ENCODE data around the gene ZNF397.

DNA sequence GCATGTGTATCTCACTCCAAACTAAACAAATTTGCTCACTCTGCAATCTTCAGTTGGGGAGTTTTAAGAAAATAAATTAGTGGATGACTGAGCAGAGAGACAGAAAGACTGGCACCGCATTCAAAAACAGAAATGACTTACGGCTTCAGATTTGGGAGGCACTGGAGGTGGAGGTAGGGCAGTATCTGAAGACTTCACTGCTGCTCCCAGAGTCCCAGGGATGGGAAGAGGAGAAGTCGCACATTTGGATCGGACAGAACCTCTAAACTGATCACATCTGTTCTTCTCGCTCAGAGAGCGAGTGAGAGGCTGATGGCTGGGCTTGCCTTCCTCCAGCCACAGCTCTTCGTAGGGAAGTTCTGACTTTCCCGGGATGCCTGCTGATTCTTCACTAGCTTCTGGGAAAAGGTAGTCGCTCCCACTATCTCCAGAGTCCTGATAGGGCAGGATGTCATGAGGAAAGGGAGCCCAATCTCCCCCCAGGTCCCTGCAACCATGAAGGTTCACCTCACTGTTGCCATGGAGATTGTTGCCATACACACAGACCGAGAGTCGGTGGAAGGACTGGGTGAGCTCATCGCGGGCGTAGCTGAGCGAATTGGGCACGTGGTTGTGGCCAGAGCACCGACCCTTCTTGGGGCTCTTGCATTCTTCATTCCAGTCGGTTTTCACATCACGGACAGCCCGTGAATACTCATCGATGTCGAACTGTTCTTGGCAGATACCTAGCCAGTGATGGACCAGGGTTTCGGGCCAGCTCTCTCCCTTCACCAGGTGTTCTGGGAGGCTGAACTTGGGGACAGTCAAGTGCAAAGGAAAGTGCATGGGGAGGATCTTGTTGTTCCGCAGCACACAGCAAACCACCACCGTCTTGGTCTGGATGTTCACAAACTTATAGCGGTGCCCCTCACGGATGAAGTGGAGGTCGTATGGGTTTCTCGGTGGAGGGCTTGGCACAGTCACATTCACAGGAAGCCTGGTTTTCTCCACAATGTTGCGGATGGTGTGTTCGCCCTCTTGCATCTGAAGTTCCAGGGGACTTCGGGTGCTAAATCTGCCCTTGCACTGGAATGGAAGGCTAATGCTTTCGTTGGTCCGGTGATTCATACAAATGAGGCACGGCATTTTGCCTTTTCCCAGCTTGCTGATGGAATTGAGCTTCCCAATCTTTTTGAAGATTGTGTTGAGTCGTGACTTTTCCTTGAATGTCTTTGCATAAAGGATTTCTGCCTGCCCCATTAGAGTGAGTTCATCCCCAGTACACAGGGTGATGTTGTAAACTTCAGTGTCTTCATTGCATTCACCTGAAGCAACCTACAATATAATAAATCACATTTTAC lies 97.5 kb downstream of the MEP1B start:
- PRO-cap, result no peak
CAGE:
- cytosol, long polyA plus RNA, result no peak
- long polyA plus RNA, result no peak
- nucleus, long polyA plus RNA, result no peak

DNA sequence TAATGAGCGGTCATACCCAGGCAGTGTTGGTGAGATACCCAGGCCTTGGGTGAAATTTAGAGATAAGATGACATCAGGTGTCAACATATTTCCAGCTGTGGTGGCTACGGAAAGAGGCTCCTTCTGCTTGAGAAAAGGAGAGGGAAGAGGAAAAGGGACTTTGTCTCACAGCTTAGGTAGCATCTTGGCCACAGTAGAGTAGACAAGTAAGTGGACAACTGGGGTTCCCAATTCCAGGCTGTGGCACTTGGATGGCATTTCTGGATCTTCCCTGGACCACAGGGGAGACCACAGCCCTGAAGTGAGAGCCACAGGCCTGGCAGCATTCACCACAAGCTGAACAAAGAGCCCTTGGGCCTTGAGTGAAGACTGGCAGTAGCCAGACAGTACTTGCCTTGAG lies 226.0 kb upstream of the KLHL14 start:
- PRO-cap, result no peak
CAGE:
- cytosol, long polyA plus RNA, result no peak
- long polyA plus RNA, result no peak
- nucleus, long polyA plus RNA, result no peak

GRCh38 chr18:33013973-33014206 lies 241.1 kb upstream of the KLHL14 start:
- PRO-cap, result no peak
CAGE:
- cytosol, long polyA plus RNA, result no peak
- long polyA plus RNA, result no peak
- nucleus, long polyA plus RNA, result no peak

- PRO-cap, result no peak
CAGE:
- cytosol, long polyA plus RNA, result no peak
- long polyA plus RNA, result no peak
- nucleus, long polyA plus RNA, result no peak
Observed at GRCh38 chr18:33116293-33116815, 324.2 kb downstream of the CCDC178 start.

DNA sequence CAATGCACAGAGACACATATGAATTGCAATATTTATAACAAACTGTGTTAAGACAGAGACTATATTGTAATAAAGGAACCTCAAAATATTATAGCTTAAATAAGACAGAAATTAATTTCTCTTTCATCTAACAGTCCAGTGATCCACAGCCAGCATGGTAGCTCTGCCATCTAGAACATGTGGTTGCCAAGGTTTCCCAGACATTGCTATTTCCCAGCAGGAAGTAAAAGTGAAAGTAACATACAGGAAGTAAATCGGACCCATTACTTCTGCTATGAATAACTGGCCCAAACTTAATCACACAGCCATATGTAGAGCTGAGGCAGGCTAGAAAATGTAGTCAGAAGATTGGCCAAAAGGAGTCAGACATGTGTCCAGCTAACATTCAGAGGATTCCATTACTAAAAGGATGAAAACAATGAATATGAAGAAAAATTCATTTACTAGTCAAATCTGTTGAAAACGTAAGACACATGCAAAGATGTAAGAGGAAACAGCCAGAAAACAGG lies 71.0 kb downstream of the NOL4 start:
- PRO-cap, result no peak
CAGE:
- cytosol, long polyA plus RNA, result no peak
- long polyA plus RNA, result no peak
- nucleus, long polyA plus RNA, result no peak

GRCh38 chr18:34222520-34223590 lies 1.9 kb downstream of the NOL4 start:
- PRO-cap, result no peak
CAGE:
- cytosol, long polyA plus RNA, result no peak
- long polyA plus RNA, result no peak
- nucleus, long polyA plus RNA, result no peak

DNA sequence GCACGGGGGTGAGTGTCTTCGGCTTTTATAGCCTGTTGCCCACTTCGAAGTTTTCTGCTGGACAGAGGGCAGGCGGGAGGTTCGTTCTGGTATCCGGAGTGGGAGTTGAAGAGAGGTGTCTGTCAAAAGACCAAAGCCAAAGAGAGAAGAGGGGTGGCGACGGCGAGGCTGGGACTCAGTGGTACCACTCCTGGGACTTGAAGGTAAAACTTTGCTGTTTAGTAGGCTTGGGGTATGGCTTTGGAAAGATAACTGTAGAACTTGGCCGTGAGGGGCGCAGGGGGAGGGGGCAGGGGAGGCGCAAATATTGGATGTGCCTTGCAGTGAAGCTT lies 215.7 kb upstream of the DTNA start:
- PRO-cap, result no peak
CAGE:
- cytosol, long polyA plus RNA, result no peak
- long polyA plus RNA, result no peak
- nucleus, long polyA plus RNA, result no peak

GRCh38 chr18:35039160-35039552 lies 2.1 kb upstream of the MAPRE2 start:
- PRO-cap, result no peak
CAGE:
- cytosol, long polyA plus RNA, result no peak
- long polyA plus RNA, result no peak
- nucleus, long polyA plus RNA, result no peak

- PRO-cap, result no peak
CAGE:
- cytosol, long polyA plus RNA, result no peak
- long polyA plus RNA, result no peak
- nucleus, long polyA plus RNA, result no peak
Observed at GRCh38 chr18:35137703-35138340, 96.6 kb downstream of the MAPRE2 start.

- PRO-cap, result no peak
CAGE:
- cytosol, long polyA plus RNA, result no peak
- long polyA plus RNA, result no peak
- nucleus, long polyA plus RNA, result no peak
Observed at GRCh38 chr18:35214969-35215267, 25.9 kb upstream of the ZNF397 start.

DNA sequence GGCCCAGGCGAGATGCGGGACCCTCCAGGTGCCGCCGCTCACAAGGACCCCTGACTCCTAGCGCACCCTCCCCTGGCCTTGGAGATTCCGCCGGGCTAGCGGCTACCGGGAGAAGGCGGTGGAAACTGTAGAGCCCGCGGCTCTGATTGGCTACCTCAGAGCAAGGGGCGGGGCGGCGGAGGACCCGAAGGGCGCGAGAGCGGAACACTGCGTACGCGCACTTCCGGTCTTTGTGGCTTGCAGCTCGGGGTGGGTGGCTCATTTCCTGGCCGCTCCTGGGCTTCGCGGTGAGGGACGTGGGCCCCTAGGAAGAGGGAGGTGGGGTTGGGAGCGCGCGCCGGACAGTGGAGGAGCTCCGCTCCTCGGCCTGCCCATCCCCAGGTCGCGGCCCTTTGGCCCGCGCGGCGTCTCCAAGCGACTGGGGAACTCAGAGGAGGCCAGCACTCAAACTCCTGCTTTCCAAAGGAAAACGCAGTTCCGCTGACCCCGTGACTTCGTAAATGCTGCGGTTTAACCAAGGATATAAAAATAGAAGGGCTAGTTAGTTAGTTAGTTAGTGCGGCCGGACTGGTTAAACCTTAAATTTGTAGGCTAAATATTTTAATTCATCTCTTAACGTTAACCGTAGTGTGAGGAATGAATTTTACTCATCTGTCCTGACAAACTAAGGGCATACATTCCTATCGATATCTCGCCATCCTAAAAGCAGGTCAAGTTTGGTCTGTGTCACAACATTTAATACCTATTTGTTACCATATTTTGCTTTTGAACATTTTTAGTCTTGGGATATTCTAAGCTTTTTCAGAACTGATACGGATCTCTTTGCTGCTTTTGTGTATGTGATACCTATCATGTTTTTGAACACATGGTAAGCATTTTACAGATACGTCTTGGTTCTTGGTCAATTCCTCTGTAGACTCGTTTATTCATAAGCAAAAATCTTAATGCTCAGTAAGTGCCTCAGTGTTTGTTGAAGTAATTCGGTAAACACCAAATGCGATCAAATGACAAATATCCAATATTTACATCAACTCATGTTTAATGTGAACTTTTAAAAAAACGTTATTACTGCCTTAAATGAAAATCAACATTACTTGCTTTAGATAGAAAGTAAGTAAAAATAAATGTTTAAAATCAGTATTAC lies at the start of gene ZNF397:
ZNF397 (plus strand) TSS at position 212 of the 1,144 bp plus-strand sequence.
- PRO-cap, result bidirectional peak, plus-strand start at position 233 of the sequence, minus-strand start at position 97 of the sequence
CAGE:
- cytosol, long polyA plus RNA, result no peak
- long polyA plus RNA, result no peak
- nucleus, long polyA plus RNA, result start-site peak on the plus strand centred at position 251 of the sequence, 79 bp wide, 46 and 35 reads in 2 replicates

DNA sequence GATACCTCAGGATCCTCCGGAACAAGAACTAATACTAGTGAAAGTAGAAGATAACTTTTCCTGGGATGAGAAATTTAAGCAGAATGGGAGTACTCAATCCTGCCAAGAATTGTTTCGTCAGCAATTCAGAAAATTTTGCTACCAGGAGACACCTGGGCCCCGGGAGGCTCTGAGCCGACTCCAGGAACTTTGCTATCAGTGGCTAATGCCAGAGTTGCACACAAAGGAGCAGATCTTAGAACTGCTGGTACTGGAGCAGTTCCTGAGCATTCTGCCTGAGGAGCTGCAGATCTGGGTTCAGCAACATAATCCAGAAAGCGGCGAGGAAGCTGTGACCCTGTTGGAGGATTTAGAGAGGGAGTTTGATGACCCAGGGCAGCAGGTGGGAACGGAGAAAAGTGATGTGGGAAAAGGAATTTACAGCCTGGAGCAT lies 1.7 kb downstream of the ZNF397 start:
- PRO-cap, result no peak
CAGE:
- cytosol, long polyA plus RNA, result no peak
- long polyA plus RNA, result no peak
- nucleus, long polyA plus RNA, result no peak

- PRO-cap, result no peak
CAGE:
- cytosol, long polyA plus RNA, result no peak
- long polyA plus RNA, result no peak
- nucleus, long polyA plus RNA, result no peak
Observed at GRCh38 chr18:35409911-35410355, 32.8 kb upstream of the ZNF396 start.

DNA sequence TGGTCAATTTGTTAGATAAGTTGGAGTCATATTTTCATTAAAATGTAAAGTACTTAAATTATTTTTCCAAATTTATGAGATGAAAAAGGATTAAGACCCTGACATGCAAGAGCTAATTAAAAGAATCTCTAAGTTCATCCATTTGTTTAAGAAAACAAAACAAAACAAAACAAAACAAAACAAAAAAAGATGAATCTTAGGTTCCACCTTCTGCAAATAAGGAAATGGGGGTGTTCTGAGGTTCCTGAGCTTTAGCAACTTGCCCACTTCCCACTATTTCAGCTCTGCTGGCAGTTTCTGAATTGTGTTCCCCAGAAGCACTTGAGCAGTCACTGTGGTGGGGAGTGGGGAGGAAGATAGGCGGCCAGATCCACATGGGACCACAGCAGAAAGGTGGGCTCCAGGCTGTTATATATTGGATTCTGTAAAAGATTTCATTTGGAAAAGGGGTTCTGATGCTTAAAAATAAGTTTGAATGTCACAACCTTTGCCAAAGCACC lies 20.3 kb downstream of the INO80C start:
- PRO-cap, result no peak
CAGE:
- cytosol, long polyA plus RNA, result no peak
- long polyA plus RNA, result no peak
- nucleus, long polyA plus RNA, result no peak

- PRO-cap, result no peak
CAGE:
- cytosol, long polyA plus RNA, result no peak
- long polyA plus RNA, result no peak
- nucleus, long polyA plus RNA, result no peak
Observed at GRCh38 chr18:35478981-35479648, 18.6 kb downstream of the INO80C start.

GRCh38 chr18:35589037-35589307 lies 7.4 kb downstream of the GALNT1 start:
- PRO-cap, result no peak
CAGE:
- cytosol, long polyA plus RNA, result no peak
- long polyA plus RNA, result no peak
- nucleus, long polyA plus RNA, result no peak

DNA sequence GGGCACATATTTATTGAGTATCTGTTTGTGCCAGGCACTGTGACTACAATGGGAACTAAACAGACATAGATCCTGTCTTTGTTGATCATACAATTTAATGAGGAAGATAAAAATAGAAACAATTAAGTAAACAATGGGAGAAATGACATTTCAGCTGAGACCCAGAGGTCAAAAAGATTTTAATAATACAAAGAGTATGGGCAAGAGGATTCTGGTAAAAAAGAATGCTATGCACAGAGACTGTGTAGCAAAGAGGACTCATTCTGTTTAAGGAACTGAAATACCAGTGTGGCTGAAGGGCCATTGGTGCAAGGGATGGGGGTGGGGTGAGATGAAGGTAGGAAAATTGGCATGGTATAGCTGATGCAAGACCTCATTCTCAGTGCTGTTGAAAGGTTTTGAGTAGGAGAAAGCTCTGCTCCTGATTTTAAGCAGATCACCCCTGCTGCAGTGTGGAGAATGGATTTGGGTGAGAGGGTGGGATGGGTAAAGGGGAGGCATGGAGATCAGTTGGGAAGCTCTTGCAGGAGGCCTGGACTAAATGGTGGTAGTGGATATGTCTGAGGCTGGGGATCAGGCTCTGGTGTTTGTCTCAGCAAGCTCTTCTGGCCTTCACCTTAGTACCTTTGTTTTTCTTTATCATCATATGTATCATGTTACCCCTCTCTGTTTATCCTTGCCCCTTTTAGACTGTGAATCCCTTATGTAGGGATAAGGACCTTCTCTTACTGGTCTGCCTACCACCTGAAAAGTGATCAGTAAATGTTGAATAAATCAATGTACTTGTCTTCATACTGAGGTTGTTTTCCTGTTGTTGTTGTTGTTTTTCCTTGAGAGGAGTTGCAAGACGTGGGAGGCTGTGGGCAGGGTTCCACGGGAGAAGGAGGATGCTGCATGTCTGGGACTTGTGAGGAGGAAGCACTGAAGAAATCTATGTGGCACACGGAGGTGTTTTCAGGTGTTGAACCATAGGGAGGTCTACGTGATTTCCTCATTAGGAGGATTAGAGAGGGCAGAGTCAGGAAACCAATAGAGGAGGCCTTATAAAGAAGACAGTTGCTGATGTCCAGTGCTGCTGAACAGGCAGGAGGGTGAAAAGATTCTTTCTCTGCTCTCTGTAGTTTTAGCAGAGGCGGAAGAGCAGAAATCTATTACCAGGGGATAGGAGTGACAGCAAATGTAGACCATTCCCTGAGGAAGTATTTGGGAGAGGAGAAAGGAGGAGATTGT lies 11.1 kb downstream of the GALNT1 start:
- PRO-cap, result no peak
CAGE:
- cytosol, long polyA plus RNA, result no peak
- long polyA plus RNA, result no peak
- nucleus, long polyA plus RNA, result no peak

DNA sequence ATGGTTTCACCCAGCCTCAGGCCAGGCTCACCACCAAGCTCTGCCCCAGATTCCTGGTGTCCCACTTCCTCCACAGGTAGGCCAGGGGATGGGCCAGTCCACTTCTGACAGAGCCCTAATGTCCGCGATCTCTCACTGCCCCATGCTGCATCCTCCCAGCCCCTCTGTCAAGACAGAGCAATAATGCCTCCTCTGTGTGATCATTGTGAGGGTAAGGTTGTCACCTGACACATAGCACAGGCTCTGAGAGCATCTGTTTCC lies 188.7 kb downstream of the GALNT1 start:
- PRO-cap, result no peak
CAGE:
- cytosol, long polyA plus RNA, result no peak
- long polyA plus RNA, result no peak
- nucleus, long polyA plus RNA, result no peak

DNA sequence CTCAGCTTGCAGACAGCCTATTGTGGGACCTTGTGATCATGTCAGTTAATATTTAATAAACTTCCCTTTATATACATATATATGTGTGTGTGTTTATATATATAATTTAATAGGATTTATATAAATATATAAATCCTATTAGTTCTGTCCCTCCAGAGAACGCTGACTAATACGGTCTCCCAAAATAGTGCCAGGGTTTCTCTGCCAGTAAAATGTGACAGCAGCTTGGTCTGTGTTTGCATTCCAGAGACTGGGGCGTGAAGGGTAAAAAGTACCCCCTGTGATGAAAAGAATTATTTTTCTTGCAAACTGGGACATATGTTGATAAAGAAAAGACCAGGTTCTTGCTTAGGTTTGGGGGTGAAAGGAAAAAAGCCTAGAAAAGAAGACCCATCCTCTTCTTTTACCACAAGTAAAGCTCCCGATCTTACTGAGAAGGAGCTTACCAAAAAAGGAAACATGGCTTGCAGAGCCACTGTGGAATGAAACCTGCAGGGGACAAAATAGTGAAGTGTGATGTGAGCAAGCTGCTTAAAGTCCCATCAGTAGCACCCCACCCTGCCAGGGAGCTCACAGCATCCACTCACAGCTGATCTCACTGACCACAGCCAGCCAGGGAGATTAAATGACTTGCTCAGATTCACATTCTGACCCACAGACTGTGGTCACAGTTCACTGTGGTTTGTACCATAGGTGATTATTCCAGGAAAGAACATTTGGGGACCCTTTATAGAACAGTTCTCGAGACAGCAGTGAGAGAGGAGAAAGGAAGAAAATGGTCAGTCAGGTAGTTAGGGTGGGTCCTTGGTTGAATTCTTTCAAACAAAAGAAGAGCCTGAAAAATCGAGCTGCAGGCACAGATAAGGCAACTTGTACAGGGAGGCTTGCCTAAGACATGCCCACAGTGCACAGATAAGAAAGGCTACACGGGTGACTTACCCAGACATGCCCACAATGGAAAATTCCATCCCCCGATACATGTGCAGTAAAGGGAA lies 110.8 kb upstream of the C18orf21 start:
- PRO-cap, result no peak
CAGE:
- cytosol, long polyA plus RNA, result no peak
- long polyA plus RNA, result no peak
- nucleus, long polyA plus RNA, result no peak

DNA sequence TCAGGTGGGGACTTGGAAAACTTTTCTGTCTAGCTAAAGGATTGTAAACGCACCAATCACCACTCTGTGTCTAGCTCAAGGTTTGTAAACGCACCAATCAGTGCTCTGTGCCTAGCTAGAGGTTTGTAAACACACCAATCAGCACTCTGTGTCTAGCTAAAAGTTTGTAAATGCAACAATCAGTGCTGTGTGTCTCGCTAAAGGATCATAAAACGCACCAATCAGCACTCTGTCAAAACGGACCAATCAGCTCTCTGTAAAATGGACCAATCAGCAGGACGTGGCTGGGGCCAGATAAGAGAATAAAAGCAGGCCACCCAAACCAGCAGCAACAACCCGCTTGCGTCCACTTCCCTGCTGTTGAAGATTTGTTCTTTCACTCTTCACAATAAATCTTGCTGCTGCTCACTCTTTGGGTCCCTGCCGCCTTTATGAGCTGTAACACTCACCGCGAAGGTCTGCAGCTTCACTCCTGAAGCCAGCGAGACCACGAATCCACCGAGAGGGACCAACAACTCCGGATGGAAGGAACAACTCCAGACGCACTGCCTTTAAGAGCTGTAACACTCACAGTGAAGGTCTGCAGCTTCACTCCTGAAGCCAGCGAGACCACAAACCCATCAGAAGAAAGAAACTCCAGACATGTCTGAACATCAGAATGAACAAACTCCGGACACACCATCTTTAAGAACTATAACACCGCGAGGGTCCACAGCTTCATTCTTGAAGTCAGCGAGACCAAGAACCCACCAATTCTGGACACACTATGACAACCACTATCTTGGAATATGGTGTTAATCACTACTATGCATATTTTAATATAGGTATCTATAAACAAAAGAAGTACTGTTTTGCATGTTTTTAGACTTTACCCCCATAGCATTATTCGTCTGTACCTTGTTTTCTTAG lies 2.7 kb downstream of the RPRD1A start:
- PRO-cap, result no peak
CAGE:
- cytosol, long polyA plus RNA, result no peak
- long polyA plus RNA, result no peak
- nucleus, long polyA plus RNA, result no peak